ENCODE measurements around a stretch of chr13.

GRCh38 chr13:114134436-114135017 is 2.1 kb upstream of the RASA3 start:
- PRO-cap, result unidirectional peak, minus-strand start at chr13:114134606

DNA sequence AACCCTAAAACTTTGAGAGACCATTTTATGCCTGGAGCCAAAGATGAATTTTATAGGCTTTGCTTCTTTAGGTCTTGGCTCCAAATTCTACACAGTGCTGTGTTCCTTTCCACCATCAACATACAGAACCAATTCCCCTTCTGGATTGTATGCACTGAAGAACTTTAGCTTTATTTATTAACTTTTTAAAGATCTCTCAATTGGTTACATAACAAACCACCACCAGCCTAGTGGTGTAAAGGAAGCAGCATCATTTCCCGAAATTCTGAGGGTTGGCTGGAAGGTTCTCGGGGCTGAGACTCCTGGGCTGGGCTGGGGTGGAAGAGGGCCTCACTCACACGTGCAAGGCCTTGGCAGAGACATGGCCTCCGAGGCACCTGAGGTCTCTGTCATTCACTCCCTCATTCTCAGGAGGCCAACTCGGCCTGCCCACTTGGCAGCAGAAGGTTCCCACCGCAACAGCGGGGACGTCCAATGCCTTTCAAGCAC is 18.5 kb upstream of the RASA3 start:
- PRO-cap, result no peak

- PRO-cap, result no peak
These were observed 6.5 kb upstream of the CDC16 start for GRCh38 chr13:114228139-114228607.